Mesenchymal stem cell of adipose (primary cell): ENCODE results near the genes BCL11A, PUS10 and C2orf74.

DNA sequence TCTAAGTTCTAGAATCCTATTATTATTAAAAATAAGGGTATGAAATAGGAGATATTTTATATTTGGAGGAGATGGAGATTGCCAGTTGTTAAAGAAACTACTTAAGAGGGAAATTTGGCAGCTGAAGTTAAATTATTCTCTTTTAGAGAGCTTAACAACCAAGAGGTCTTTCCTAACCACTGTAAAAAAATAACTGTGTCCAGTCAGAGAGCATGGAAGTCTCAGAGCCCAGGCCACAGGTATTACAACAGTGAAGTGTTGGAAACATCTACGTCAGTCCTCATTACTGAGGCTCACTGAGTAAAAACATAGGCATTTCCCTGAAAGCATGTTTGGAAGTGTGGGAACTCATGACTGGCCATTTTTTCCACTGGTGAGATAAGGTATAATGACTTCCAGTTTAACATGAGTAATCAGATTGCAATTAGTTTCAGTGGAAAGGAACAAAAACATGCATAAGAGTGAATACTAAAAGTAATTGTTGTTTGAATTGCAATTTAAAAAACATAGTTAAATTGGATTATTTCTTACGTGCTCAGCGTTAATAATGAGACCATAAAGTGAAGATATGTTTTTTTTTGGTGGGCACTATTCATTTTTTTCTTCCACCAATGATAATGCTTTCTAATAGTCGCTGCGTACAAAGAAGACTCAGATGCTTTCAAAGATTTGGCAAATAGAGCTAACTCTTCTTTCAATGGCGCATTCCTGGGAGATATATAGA, 60.8 kb downstream of the EFEMP1 start:
- CAGE, long polyA plus RNA, result no peak

DNA sequence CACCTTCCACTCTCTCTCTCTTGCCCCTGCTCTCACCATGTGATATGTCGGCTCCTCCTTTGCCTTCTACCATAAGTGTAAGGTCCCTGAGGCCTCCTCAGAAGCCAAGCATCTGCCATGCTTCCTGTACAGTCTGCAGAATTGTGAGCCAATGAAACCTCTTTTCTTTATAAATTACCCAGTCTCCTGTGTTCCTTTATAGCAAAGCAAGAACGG, 50.1 kb upstream of the CCDC85A start:
- CAGE, long polyA plus RNA, result no peak

- CAGE, long polyA plus RNA, result no peak
Observed at GRCh38 chr2:57908984-57909207, 137.7 kb upstream of the VRK2 start.

DNA sequence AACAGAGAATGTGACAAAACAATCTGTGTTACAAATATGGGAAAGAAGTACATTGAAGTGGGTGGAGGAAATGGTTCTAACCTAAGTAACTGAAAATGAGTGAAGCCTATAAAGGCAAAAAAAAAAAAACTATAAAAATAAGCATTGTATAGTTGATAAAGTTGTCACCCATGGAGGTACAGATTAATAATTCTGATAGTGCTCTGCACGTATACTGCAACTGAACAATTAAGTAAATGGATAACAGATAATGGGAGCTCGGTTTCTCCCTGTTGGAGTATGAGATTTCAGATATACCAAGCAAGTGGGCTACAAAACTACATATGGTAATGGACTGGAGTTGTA, 22.6 kb downstream of the FANCL start:
- CAGE, long polyA plus RNA, result no peak

DNA sequence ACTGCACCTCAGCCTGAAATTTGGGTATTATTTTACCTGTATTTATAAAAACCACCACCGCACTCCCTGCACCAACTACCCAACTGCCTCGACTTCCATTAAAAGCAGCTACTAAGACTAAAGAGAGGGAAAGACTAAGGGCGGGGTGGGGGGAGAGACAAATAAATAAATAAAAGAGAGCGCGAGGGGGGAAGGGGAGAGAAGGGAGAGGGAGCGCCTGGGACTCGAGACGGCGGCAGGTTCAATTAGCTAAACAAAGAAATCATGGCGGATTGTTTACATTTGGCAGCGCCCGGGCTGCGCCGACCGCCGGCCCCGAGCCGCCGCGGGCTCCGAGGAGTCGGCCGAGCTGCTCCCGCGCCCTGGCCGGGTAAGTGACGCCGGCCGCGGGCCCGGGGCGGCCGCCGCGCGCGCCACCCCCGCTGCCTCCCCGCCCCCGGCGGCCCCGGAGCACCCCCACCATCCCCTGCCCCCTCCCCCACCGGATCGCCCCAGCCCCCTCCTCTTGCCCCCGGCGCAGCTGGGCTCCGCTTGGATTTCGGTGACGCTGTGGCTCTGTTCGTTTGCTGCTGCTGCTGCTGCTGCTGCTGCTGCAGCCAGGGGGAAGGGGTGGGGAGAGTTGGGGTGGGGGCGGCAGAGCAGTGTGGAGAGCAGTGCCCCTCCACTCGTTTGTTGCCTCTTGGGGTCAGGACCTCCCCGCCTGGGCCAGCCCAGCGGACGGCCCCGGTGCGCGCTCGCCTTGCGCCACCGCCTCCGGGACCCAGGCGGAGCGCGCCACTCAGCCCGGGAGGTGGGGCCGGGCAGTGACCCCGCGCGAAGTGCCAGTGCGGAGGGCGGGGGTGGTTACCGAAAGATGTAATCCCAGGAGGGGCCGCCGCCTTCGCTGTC, 187.2 kb upstream of the FANCL start:
- CAGE, long polyA plus RNA, result no peak

DNA sequence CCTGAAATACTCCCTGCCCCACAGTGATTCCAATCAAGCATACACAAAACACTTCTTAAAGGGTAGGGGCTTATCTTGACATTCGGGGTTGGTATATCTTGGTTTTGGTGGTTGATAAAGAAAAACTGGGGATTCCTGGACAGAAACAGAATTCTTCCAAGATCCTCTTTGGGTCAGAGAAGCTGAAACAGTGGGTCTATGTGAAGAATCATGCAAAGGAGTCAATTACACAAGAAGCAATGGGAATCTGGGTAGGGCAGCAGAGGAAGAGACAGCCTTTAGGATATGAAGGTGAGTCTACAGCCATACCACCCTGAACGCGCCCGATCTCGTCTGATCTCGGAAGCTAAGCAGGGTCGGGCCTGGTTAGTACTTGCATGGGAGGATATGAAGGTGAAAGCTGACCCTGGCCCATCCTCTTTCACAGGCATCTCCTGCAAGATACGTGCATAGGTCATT, 1080.8 kb upstream of the FANCL start:
- CAGE, long polyA plus RNA, result no peak

DNA sequence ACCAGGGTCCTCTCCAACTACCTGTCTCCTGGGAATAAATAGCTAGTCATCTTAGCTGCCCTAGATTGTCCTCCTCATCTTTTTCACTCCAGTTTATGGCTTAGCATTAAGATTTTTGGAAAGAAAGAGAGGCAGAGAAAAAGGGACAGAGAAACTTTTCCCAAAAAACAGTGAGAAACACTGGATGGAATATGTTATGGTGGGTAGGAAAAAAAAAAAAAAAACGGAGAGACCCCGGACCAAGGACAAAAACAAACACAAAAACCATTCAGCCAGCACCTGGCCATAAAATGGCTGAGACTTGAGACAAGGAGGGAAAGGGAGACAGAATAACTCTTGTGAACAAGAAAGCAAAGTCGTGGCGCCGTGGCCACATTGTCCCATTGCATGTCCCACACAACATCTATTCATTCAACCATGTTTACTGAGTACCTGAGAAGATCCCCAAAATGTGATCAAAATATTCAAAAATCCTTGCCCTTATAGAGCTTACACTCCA, 638.6 kb downstream of the BCL11A start:
- CAGE, long polyA plus RNA, result no peak

DNA sequence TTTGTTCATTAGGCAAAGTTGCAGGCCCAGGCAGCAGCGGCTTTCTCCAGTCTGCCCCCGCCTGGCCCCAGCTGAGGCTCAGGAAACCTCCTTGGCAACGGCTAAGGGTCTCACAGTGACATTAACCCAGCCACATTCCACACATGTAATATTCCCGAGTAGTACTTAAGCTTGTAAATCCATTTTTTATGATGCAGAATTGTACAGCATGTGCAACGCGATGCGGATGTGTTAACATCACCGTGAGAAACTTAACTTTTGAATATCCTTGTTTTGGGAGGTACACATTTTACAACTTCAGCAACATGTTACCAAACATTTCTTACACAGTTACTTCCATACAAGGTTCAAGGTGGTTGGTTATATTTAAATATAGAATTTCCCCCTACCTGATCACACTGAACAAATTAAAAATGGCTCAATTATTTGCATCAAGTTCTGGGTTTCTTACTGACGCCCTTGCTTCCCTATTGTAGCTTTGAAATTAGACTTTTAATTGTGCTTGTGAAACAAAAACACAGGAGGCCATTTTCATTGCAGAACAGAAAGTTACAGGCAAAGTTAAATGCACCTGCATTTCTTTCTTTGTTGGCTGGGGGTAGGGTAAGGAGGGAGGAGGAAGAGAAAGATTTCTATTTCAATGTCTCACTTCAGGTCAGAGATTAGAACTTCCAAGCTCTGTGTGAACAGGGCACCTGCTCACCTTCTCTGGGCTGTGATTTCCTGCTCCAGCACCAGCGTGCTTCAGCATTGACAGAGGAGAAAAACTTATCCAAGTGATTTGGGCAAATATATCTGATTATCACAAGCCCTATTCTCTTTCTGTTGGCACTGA, 199.7 kb downstream of the BCL11A start:
- CAGE, long polyA plus RNA, result no peak

GRCh38 chr2:60536737-60537220, 16.7 kb downstream of the BCL11A start:
- CAGE, long polyA plus RNA, result no peak

GRCh38 chr2:60550153-60551165, 3.0 kb downstream of the BCL11A start:
- CAGE, long polyA plus RNA, result no peak

GRCh38 chr2:60553517-60554258, at the start of gene BCL11A:
Gene BCL11A (minus strand): TSS chr2:60553654.
- CAGE, long polyA plus RNA, result no peak

- CAGE, long polyA plus RNA, result no peak
Observed at GRCh38 chr2:60554621-60555408, 1.4 kb upstream of the BCL11A start.

DNA sequence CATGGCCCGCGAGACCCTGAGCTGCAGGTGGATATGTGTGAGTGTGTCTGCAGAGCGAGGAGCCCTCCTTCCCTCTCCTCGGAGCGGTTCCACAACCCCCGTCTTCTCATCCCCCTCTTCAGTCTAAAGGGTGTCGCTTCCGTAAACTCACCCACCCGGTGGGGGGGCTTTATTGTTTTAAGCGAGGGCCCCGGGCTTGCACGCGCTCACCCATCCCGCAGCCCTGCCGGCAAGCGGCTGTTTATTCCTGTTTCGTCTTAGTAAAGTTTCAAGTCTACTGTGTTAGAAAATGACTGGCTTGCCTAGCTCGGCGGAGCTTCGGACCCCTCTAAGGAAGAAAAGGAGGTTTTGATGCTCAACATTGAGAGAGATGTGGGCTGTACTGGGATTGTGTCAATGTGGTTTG, 2.0 kb upstream of the BCL11A start:
- CAGE, long polyA plus RNA, result no peak

- CAGE, long polyA plus RNA, result no peak
Observed at GRCh38 chr2:60581349-60582196, 28.1 kb upstream of the BCL11A start.

DNA sequence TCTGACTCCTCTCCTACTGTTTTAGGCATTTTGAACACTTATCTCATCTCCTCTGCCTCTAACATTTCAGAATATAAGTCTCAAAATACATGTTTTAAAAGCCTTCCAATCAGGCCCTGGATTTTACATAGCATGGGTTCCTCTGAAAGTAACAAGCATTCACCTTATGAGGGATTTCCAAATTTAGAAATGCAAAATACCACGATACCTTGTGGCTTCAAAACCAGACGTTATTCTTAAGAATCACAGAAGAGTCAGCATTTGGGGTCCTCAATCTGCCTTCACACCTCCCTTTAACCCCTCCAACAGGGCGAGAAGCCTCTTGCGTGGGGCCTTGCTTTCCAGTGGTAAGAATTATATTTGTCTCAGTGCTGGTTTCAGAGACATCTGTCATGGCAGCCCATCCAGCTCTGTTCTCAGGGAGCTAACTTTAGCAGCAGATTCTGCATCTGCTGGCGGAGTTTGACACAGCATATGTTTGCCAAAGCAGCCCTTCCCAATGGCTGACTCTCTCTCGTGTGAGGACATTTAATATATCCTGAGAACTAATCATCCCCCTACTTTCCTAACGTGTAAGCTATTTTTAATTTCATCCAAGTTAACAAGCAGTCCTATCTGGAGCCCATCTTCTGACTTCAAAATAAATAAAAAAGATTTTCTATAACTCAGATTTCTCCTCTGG, 91.4 kb upstream of the BCL11A start:
- CAGE, long polyA plus RNA, result no peak

DNA sequence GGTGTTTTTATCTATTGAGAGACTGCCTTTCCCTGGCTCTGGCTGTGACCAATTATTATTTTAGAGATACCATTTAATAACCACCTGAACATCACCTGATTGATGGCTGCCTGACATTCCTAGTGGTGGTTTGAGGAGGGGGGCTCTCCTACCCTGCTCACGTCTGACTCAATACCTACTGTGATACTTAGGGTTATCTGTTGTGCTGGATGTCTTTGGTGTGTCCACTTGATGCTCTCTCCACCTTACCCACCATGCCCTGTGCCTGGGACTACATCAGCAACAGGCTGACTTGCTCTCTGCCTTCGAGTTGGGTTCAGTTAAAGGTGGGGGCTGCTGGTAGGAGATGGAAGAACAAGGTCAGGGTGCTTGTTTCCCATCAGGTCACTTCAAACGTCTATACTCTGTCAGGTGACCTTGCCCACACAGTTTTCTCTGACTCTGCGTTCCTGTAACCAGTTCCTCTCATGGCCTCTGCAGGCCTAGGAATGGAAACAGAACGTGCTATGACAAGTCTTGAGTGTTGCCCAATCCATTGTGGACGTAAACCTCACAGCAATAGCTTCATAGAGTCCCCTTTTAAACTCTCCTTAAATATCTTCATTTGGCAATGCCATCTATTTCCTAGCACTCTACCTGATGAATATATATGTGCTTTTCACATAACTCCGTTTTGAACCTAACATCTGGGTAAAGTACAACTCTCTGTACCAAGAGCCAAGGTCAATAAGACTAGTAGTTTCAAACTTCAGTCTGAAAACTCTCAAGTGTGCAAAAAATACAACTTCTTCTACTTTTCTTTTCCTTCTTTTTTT, 38.4 kb upstream of the PAPOLG start:
- CAGE, long polyA plus RNA, result no peak

GRCh38 chr2:60957582-60958164, 59.8 kb upstream of the PEX13 start:
- CAGE, long polyA plus RNA, result no peak

- CAGE, long polyA plus RNA, result no peak
Observed at GRCh38 chr2:61016492-61016755, 1.1 kb upstream of the PEX13 start.

DNA sequence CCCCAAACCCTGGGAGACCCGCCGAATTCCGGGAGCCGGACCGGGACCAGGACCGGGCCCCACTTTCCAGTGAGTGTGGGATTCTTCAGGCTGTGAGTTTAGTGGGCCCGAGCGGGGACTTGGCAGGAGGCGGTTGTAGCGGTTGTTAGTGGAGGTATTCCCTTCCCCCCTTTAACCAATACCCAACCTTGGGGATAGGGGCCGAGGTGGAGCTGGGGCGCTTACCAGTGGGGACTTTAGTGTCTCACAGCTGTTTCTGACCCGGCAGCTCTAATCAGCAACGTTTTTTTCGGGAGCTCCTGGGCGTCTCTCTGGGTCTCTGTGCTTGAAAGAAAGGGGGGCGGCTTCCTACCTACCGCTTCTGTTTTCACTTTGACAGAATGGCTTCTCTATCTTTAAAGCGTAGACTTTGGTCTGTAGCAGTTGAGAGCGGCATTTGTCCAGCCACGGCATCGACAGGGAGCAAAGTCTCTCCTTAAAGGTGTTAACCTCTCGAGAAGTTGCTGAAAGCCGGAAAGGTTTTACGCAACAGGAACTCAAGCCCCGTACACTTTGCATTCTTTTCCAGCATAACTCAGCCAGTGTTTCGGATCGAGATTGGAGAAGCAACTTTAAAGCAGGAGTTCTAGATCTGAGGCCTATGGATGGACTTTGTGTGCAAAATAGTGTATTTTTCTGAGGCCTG, at the start of gene PUS10:
Gene PUS10, minus strand, starts transcription at position 473 of the 685 bp plus-strand sequence.
- CAGE, long polyA plus RNA, result no peak

GRCh38 chr2:61161846-61162291, at the start of gene C2orf74:
Gene C2orf74 (plus strand): TSS chr2:61162188.
- CAGE, long polyA plus RNA, result no peak